Type B pancreatic cell (in vitro differentiated cells): ENCODE measurements around the gene IRX4.

- PRO-cap, result no peak
These were observed 7.6 kb upstream of the SLC12A7 start for GRCh38 chr5:1119325-1119952.

- PRO-cap, result no peak
These were observed 10.7 kb upstream of the SLC12A7 start for GRCh38 chr5:1122557-1122884.

DNA sequence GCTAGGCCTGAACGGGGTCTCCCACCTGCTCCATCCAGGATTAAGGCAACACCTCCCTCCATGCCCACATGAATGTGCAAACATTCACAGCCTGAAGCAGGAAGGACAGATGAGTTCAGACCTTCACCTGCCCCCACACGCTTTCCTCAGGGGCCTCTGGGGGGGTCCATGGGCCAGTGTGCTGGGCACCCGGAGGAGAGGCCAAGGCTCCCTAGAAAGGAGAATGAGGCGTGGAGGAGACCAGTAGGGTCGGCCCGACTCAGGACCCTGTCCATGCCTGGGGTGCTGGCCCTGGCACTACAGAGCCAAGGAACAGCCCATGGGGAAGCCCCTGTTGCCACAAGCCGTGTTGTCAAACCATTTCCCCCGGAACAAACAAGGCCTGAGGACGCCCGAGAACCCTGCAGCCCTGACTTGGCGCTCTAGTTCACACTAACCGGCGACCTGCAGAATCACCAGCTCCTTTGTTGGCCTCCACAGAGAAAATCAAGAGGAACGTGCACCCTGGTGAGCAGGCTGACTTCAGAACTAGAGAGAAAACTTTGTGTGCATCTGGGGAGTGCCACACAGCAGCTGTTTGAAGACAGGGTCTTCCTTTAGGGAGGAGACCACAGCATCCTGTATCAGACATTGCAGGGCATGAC, 41.5 kb upstream of the SLC12A7 start:
- PRO-cap, result no peak

GRCh38 chr5:1251770-1252573, 26.8 kb downstream of the SLC6A18 start:
- PRO-cap, result no peak

DNA sequence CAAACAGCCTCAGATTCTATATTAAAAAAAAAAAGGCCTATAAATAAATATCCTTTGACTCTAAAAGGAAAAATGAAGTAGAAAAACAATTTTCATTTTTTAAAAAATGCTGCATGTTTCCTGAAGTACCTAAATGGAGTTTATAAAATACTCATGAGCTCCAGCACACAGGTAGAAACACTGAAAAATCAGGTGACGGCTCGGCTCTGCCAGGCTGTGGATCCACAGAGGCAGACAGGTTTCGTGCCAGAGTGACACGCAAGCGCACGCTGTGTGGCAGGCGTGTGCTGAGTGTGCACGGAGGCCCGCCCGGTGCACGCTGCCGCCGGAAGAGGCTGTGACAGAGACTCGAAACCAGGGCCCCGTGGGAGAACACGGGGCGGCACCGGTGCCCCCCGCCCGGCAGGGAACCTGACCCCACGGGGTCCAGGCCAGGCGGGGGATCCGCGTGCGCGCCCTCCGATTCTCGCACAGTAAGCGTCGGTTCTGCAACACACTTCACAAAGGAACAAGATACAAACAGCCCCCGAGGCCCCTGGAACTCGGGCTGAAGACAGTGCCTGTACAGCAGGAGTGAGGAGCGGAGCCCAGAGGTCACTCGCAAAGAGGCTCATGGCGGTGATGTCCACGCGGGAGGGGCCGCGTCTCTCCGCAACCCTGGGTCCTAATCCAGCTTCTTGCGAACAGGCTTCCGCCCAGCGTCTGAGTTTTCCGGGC, 17.9 kb upstream of the SLC6A3 start:
- PRO-cap, result no peak

DNA sequence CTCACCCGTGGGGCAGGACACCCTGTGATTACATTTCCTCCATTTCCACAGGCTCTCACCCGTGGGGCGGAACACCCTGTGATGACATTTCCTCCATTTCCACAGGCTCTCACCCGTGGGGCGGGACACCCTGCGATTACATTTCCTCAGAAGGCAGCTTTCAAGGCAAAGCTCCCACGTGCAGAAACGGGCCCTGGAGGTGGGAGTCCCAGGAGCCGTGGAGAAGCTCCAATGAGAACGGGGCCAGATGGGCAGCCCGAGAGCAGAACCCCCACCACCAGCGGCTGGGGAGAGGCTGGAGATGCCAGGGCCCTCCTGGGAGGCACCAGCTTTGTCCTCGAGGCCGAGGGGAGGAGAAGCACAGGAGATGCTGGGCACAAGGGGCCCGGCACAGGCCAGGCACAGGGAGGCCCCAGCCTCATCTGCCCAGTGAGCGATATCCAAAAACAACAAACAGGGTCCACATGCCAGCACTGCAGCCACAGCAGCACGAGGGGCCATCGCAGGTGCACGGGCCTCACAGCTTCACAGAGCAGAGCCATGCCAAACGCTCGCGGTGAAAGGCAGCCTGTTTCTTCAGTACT, 9.8 kb downstream of the LPCAT1 start:
- PRO-cap, result no peak

DNA sequence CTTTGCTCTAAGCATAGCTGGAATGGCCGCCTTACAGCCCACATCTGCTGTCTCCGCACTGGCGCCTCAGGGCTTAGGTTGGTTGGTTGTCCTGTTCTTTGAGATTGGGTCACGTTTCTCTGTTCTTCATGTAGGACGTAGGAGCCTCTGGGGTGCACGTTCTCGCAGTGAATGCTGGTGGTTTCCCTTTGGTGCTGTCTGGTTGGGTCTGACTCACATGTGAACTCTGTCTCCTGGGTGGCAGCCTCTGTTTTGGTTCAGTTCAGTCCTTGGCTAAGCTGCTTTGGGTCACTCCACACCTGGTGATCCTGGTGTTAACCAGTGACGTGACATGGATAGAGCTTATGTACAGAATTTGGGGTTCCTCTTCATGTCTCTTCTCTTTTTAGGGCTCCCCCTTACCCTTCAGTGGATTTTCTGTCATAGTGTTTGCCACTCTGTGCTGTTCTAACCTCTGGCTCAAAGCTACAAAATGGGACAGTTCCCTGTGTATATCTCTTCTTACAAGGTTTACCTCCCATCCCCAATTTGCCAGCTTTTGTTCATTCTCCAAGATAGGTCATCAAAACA, 12.6 kb upstream of the LPCAT1 start:
- PRO-cap, result no peak

- PRO-cap, result no peak
These were observed 31.6 kb upstream of the LPCAT1 start for GRCh38 chr5:1555068-1556021.

GRCh38 chr5:1567989-1568699, 44.4 kb upstream of the LPCAT1 start:
- PRO-cap, result no peak

DNA sequence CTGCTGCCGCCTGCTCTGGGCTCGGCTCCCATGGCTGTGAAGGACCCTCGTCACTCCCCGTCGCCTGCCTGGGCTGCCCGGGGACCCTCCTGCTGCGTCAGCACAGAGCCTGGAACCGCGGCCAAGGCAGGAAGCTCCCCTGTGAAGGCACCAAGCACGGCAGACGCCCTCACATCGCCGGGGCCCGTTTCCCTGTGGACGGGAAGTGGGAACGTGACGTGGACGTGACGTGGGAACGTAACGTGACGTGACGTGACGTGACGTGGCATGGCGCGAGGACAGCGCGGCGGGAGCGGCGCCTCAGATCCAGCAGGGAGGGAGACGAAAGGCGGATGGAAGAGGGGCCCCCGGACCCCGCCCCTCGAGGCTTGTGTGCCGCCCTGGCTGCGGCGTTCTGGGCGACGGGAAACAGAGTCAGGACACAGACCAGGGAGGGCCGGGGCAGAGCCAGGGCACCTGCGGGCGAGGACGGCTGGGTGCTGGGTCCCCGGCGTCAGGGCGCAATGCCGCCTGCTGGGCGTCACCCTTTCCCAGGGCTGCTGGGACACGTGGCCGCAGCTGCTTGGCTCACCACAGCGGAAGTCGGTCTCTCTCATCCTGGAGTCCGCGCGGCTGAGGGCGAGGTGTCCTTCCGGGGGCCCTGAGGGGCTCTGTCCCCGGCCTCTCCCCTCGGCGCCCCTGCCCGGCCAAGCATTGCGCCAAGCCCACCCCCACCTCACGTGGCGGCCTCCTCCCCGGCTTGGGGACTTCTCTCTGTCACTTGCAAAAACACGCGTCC, 53.0 kb downstream of the MRPL36 start:
- PRO-cap, result no peak

DNA sequence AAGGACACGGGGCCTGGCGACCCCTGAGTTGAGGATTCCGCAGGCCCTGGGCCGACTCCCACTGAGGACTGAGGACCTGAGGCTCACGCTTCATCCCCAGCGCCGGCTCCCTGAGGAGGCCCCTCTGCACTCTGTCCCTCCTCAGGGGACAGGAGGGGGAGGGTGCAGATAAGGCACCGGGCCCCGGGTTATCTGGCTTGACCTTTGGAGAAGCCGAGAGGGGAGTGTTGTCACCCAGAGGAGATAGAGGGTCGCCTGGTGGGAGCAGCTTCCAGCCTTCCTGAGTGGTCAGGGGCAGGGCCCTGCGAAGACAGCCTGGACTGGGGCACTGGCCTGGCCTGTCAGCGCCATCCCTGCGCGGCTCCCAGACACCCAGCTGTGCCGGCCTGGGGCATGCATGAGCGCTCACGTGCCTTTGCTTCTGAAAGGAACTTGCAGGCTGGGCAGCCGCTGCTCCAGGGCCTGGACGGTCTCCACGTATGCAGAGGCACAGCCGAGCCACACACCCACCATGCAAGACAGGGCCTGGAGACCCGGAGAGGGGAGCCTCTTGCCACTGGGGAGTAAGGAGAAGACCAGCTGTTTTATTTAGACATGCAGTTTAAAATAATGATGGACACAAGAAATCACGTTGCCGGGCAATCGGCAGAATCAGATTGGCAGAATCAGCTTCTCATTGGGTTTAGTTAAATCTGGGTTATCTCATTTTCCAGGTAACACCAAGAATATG, 40.0 kb downstream of the NDUFS6 start:
- PRO-cap, result no peak

DNA sequence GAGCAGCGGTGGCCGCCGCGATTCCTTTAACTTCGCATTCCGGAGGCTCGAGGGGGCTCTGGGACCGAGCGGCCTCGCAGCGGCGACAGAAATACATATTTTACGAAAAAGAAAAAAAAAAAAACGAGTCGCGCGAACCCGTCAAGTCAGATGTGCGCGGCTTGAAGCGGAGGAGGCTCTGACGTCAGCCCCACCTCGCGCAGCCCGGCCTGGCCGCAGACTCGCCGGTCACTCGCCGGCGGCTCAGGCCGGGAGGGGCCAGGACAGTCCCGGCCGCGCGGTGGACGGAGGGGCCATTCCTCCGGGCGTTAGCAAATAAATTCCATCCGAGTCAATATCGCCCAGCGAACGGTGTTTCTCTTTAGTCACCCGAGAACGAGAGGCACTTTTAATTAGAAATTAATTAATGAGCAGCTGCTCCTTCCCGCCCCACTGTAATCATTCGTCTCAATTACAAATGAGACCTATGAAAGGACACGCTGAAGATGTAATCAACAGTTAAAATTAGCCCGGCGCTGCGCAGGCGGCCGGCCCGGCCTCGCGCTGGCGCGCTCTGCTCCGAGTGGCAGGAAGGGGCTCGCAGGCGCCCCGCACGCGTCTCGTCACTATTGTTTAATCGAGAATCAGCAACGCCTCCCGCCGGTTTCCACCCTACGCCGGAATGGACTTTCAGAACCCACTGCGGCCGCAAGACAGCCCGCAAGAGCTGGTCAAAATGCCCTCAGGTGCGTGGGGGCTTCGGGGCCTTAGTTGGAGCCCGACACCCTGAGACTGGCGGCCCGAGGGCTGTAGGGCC, at the start of gene IRX4:
TSS of gene IRX4 (minus strand) at position 104 of the 796 bp plus-strand sequence.
- PRO-cap, result unidirectional peak, plus-strand start at position 231 of the sequence; unidirectional peak, minus-strand start at position 555 of the sequence

DNA sequence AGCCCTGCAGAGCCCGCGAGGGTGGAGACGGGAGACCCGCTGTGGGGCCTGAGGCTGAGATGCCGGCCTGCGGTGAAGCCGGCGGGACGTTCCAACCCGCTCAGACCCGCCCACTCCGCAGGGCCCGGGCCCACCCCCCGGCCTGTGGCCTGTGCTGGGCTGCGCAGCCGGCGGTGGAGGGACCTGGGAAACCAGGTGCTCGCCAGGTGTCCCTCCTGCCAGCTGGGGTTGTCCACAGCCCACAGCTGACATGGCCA, 48.9 kb upstream of the IRX4 start:
- PRO-cap, result no peak

GRCh38 chr5:2094447-2095173, 211.9 kb upstream of the IRX4 start:
- PRO-cap, result no peak

DNA sequence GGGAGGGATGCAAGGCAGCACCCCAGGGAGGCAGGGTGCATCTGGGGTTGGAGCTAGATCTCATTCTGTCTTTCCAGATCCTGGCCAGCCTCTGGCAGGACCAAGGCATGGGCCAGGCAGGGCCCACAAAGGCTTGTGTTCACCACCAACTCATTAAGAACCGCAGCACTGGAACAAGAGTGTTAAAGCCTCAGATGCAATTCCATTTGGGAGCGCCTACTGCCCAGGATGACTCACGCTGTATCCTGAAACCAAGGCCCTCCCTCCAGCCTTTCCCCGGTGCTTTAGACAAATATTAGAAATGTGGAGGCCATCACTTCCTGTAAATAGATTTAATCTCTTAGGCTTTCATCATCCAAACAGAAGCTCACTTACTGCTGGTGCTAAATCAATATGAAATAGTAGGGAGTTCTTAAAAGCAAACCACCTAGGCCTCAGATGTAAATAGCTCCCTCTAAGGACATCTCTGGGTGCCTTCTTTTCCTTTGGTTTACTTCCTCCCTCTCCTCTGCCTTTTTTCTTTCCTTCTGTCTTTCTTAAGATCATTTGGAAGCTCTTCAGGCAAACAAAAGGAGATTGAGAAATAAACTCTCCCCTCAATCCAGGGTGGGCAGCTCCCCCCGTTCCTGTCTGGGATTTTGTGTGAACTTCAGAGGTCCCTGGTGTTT, 55.9 kb downstream of the IRX2 start:
- PRO-cap, result no peak

DNA sequence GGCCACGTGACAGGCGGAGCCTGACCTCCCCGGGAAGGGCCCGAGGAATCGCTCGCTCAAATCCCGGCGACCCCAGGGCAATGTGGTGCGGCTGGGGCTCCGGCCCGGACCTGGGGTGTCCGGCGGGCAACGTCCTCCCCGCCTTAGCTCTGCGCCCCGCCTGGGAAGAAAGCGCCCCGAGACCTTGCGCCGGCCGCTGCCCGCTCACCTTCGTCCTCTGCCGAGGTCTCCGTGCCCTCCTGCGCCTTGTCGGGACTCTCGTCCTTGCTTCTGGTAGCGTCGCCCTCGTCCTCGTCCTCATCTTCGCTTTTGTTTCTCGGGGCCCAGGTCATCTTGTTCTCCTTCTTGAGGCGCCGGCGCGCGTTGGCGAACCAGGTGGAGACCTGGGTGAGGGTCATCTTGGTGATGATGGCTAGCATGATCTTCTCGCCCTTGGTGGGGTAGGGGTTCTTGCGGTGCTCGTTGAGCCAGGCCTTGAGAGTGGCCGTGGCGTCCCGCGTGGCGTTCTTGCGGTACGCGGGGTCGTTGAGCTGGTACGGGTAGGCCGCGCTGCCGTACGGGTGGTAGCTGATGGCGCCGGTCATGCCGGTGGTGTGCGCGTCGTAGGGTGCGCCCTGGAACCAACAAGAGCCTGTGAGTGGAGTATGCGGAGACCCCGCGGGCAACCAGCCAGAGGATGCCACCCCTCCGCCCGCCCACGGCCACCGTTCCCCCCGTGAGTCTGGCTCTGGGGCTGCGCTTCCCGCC, 2.1 kb downstream of the IRX2 start:
- PRO-cap, result no peak

GRCh38 chr5:2752839-2753506, 1.5 kb upstream of the IRX2 start:
- PRO-cap, result no peak

DNA sequence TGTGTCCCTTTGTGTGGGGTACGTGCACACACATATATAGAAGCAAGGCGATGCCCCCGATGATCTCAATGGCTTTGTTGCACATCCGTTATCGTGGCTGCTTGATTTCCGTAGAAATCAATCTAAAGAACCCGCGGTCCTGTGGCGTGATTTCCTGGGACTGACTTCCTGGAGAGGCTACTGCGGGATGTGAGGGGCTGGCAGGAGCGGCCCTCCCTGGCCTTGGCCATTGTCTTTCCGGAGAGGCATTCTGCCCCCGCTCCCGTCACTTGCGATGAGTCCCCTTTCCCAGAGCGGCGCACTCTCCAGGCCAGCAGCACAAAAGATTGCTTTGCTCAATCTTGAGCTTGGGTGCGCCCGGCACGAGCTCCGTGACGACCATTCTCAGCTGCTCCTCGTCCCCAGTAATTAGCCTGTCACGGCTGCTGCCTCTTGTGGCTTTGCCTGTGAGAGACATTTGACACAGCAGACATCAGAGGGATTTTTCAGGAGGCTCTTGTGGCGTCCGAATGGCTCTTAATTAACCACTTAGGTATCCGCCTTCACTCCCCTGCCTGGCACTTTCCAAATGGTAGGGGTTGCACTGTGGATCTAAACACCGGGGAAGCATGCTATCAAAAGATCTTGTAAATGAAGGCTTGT, 398.0 kb upstream of the IRX1 start:
- PRO-cap, result no peak

- PRO-cap, result no peak
These were observed 257.8 kb downstream of the IRX1 start for GRCh38 chr5:3853434-3853840.

DNA sequence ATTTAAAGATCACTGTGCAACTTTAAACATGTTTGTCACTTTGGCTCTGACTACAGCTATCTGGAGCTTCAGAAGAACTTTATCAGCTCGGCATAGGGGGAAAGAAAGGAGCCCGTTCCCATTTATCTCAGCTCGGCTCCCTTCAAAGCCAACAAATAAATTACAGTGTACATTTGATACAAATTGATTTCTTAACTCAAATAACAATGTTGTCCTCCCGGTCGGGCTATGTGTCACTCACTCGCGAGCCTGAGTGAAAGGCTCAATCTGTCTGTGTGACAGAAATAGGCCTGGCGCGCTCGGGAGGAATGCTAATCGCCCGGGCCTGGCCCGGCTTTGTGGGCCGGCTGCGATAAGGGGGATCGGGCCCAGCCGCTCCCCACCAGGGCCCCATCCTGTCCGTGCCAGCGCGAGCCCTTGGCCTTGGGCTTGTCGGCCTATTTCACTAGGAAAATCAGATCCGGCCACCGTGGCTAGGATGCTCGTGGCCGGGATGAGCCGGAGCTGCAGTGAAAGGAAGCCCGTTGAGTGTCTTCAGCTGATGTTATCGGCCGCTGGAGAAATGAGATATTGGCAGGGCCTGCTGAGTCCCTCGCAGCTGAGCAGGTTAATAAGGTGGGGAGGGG, 258.6 kb downstream of the IRX1 start:
- PRO-cap, result no peak